Thoracic aorta (tissue), 1 donor: ENCODE results near the genes LYZL4 and NKTR.

- RAMPAGE, long total RNA, result no peak
Measured at GRCh38 chr3:42035350-42036402, 55.5 kb upstream of the TRAK1 start.

DNA sequence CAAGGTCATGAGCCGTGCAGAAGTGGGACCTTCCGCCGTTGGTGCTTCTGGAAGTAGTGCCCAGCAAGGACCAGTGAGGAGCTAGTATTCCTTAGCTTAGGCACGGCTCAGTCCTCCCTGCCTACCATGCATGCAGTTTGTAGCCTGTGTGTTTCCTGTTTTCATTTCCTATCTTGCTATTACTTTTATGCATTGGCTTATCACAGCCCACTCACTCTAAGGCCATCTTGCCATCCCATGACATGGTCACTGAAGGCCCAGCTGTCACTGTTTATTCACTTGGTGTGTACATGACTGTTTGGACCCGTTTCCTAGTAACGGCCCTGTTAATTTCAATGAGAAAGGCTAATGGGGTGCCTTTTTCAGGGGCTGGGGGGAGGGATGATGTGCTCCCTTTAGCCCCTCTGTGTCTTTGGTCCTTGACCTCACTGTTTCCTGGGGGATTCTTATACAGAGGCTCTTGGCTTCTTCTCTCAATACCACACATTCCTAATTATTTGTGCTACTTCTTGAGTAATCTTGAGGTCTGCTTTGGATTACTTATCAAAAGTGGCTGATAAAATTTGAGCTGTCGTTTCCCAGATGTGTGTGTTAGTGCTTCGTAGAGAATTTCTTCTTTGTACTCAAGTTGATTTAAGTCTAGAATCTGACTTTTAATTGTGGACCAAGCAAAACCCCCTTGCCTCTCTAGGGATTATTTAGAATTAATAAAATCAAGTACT, 24.5 kb upstream of the TRAK1 start:
- RAMPAGE, long total RNA, result no peak

DNA sequence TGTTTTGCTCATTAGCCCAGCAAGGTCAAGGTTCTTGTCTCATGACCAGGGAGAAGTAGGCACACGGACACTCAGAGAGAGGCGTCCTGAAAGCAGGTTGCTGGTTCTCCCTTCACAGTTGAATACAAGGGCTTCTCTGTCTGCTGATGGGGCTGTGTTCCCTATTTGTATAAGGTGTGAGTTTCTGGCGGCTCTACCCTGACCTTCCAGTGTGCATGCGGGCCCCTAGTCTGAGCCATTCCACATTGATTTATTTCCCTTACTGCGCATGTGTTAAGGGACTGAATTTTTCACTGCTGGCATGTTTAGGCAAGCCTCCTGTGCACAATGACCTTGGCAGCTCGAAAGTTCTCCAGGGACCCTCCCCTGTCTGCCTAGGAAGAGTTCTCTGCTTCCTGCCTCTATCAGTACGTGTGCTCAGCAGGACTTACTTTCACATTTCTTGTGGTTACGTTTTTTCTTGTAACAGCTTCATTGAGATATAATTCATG, 11.4 kb downstream of the TRAK1 start:
- RAMPAGE, long total RNA, result no peak

GRCh38 chr3:42410422-42410841, at the start of gene LYZL4:
Gene LYZL4 (minus strand): TSS chr3:42410610.
- RAMPAGE, long total RNA, result no peak

GRCh38 chr3:42581400-42581598, 468 bp downstream of the SEC22C start:
- RAMPAGE, long total RNA, result no peak

GRCh38 chr3:42594558-42595336, 4.1 kb downstream of the SS18L2 start:
- RAMPAGE, long total RNA, result no peak

DNA sequence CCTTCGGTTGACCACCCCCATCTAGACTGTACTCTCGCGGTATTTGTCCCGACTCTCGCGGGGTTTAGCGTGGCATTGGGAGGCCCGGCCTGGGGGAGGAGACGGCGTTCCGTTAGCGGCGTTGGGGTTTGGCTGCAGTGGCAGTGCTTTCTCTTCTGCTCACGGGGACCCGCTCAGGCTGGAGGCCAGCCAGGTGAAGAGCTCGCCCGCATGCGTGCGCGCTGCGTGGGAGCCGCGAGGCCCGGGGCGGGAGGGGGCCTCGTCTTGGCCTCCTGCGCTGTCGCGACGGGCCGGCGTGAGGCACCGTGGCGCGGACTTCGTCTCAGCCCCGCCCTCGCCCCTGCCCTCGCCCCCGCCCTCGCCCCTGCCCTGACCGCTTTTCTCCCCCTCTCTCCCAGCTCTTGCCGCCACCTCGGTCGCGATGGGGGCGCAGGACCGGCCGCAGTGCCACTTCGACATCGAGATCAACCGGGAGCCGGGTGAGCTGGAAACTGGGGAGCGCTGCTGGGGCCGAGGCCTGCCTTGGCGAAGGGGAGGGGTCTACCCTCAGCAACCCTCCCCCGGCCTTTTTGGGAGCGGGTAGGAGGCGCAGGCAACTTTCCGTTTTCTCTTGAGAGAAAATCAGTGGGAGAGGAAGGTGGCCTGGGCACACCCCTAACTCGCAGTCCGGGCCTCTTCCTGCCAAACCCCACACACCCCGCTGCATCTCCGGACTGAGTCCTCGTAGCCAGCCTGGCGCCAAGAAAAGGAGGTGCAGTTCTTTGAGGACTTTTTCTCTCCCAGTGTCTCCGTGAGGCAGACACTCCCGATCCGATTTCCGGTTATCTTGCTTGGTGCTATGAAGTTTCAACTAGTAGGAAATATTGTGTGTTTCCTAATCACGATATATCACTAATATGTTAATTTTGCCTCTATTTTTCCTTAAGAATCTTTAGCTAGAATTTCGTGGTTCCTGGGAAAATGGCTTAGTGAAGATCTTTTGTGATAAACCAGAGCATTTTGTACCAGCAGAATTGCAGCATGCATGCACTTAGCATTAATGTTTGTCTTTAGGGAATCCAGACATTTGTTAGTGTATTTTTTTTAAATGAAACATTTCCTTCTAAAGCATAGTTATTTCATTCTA, at the start of gene NKTR:
Gene NKTR (plus strand): TSS at position 101 of the 1,126 bp plus-strand sequence.
- RAMPAGE, long total RNA, result start-site peak on the plus strand centred at position 98 of the sequence, 41 bp wide, 553 reads; start-site peak on the minus strand centred at position 538 of the sequence, 114 bp wide, 19 reads

- RAMPAGE, long total RNA, result no peak
Measured at GRCh38 chr3:42627084-42627809, 26.2 kb upstream of the ZBTB47 start.

- RAMPAGE, long total RNA, result no peak
Measured at GRCh38 chr3:42630350-42630977, 23.0 kb upstream of the ZBTB47 start.

- RAMPAGE, long total RNA, result no peak
Measured at GRCh38 chr3:42632418-42632942, 21.0 kb upstream of the ZBTB47 start.

DNA sequence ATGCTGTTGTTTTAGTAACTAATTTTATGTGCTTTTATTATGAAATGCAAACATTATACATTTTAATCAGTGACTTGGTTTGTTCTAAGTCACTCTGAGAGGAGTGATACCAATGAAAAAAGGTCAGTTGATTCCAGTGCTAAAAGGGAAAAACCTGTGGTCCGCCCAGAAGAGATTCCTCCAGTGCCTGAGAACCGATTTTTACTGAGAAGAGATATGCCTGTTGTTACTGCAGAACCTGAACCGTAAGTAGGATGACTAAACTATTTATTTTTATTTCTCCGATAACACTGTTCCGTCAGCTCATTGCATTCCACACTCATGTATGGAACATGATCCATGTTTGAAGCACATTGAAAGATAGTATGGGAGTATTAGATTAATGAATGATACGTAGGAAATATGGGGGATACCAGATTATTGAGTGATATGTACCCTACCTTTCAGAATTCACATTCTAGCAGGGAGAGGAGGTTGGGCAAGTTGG, 20.0 kb upstream of the ZBTB47 start:
- RAMPAGE, long total RNA, result no peak

GRCh38 chr3:42701877-42702549, 585 bp downstream of the HHATL start:
- RAMPAGE, long total RNA, result no peak

GRCh38 chr3:42705879-42706396, 3.3 kb upstream of the HHATL start:
- RAMPAGE, long total RNA, result no peak

DNA sequence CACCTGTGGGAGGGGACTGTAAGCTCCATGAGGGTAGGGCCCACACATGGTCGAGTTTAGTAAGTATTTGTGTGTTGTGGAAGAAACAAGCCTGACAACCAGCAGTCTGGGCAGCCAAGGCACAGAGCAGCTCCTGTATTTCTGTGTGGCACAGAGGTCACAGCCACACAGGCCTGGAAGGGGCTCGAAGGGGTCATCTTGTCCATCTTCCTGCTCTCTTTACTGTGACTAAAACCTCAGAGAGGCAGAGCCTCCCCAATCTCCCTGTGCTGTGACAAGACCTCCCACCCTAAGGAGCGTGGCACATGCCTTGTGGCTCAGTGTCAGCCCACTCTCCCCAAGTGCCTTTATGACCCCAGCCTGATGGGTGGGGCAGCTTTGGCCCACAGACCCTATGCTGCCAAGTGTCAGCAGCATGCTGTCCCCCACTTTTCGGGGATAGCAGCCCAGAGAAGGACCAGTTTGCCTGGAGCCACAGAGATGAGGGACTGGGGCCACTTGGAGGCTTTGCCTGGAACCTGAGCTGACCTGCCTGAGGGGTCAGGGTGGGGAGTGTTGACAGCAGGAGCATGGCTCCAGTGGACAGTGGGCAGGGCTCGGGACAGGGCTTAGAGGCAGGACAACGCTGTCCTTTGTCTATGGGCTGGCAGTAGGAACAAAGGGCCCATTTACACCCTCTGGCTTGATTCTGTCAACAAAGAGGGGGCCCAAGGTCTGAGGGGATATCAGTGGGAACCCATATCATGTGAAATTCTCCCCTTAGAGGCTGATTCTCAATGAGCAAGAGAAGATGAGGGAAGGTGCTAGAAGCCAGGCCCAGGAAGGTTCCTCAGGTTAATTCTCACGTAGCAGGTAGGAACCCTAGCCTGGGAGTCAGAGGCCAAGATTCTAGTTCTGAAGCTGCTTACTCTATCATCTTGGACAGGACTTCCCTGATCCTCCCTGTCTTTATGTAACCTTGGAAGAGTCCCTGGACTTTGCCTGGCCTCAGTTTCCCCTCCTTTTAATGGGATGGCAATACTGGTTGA, 29.5 kb upstream of the HHATL start:
- RAMPAGE, long total RNA, result no peak

DNA sequence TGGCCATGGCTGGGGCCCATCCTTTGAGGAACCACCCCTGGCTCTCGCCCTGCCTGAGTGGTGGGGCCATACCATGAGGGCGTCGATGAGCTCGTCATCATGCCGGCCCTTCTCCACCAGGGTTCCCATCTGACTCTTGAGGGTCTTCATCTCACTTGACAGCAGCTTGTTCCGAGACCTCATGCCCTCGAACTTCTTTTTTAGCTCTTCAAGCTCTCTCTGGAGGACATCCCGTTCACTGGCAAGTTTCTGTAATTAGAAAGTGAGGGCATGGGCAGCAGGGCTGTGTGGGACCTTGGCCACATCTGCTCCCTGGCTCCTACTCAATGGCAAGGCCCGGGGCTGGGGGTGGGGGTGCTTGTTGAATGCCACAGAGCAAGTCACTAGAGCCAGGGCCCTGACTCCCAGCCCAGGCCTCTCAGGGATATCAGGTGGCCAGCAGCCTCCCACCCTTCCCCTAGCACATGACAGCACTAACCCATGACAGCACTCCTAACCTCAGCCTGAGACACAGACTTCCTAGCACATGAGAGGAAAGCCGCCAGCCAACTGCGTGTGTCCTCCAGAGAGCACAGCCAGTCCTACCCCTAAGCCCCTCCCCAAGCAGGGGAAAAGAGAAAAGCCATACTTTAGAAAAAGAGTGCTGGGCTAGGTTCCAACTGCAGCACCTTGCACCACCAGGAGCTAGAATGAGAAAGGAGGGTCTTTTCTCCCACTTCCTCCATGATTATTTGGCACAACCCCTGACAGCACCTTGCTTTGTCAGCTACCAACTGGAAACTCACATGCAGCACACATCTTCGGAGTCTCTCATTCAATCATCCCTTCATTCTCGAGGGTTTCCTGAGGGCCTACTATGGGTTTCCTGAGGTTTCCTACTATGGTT, 33.2 kb downstream of the CCDC13 start:
- RAMPAGE, long total RNA, result no peak

- RAMPAGE, long total RNA, result no peak
Measured at GRCh38 chr3:42780263-42780734, 7.2 kb upstream of the CCDC13 start.

DNA sequence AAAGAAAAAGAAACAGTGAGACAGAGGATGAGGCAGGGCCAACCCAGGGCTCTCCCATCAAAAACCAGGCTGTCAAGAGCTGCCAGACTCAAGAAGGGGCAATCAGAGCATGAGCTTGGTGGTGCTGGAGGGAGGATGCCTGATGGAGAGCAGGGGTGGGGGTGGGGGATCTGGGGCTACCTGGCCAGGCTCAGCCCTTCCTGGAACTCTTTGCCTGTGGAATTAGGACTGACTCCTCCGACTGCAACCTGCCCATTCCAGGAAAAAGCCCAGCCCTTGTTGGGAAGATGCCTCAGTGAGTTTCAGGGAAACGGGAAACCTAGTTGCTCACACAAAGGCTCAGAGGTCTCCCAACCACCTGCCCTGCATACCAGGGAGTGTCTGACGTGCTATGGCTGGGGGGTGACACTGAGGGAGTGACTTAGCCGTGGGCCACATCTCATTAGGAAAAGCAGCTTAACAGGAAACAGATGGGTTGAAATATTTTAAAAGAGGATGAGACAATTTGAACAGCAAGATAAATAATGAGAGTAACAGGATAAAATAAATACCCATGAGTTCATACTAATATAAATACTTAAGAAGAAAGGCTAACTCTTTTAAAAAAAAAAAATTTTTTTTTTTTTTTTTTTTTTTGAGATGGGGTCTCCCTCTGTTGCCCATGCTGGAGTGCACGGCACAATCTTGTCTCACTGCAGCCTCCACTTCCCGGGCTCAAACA, 27.9 kb downstream of the CYP8B1 start:
- RAMPAGE, long total RNA, result no peak

DNA sequence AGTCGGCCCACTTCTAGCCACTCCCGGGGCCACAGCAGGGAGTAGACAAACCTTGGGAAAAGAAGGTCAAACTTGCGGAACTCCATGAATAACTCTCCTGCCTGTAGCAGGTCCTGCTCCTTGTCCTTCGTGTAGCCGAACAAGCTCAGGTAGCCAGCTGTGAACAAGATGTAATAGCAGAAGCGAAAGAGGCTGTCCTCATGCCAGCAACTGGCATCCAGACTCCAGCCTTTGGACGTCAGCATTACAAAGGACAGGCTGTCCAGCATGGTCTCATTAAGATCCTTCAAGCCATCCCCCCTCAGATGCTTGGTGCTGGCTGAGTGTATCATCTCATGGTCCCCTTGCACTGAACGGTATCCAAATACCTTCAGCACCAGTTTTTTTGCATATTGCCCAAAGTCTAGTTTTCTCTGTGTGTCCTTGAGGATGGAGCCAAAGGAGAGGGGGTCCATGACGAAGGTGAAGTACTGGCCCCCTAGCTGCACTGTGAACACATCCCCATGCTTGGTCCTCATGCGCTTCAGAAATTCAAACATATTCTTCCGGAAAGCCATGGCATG, 476 bp downstream of the CYP8B1 start:
- RAMPAGE, long total RNA, result no peak

DNA sequence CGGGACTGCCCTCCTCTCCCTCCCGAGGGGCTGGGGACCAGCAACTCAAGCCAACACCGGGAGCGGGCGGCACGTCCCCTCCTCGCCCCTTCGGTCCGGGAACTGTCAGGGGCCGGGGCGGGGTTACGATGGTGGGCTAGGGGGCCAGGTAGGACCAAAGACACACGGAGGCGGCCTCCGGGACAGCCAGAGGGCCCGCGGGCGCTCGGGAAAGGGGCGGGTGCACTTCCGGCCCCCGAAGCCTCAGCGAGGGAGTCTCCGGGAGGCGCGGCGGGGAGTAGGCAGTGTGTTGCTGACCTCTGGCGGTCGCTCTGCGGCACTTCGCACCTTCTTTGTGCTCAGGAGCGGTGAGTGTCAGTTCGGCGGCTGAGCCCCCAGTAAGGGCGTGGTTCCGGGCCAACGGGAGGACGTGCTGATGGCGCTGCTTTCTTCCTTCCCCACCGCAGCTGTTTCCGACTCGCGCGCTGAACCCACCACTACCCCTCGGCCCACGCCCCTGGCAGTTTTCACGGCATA, 5.2 kb upstream of the CYP8B1 start:
- RAMPAGE, long total RNA, result no peak

DNA sequence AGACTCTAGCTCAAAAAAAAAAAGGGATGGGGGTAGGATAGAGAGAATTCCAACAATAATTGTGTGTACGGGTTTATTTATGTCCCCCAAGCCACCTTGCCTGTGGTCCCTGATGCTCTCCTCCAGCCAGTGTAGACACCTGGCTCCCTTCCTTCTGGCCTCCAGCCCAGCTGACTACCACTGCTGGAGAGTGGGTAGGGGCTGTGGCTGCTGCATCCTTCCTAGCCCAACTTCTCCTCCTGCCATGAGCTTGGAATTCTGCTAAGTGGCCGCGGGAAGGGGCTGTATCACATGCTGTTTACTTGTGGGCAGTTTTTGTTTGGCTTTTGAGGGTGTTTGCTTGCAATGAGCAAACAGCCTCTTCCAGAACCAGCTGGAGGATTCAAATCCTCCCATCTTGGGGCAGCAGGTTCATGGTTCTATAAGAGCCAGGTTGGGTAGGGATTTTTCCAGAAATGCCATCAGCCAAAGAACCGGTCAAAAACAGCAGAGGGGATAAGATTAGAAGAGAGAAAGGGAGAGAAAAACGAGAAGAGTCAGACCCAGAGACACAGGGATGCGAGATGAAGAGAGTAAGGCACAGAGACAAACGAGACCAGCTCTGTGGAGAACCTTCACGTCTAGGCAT, 9.0 kb downstream of the GASK1A start:
- RAMPAGE, long total RNA, result no peak